Right atrium auricular region (tissue), 2 donors: Measurements from ENCODE around the genes OLFM4 and PRR20A.

GRCh38 chr13:51556580-51557152, 27.6 kb upstream of the WDFY2 start:
- PRO-cap: no peak
- RAMPAGE, long total RNA, 2 experiments: no peak in any of the 2 experiments

DNA sequence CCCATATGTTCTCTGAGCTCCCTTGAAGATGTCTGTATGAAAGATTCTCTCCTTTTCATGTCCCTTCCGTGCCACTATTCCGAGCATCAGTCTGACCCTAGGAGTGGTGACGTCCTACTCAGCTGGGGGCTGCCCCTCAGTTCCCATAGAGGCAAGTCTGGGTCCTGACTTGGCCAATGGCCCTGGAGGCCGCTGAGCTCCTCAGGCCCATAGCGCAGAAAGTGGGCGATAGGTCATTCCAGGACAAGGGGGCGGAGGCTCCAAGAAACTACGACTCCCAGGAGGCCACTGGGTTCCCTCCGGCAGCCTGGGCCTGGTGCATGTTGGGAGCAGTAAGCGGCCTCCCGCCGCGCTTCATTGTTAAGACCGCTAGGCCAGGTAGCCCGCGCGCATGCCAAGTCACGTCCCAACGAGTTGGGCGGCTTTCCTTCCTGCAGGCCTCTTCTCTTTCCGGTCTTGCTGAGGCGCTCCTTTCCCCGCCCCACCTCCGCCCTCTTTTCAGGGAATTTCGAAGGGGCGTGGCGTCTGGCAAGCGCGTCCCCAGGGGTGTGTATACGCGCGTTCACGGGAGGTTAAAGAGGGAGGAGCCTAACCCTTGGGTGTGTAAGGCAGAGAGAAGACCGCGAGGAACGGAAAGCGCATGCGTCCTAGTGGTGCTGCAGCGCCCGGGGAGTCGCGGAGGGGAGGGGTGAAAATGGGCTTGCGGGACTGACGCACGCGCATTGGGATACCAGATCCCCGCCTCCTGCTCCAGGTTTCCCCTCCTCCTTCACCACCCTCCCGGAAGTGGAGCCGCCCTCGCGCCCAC, 474 bp upstream of the WDFY2 start:
- PRO-cap: unidirectional peak, plus-strand start at position 363 of the sequence; bidirectional peak, plus-strand start outside the sequence, minus-strand start at position 675 of the sequence
- RAMPAGE, long total RNA, 2 experiments: no peak in any of the 2 experiments

DNA sequence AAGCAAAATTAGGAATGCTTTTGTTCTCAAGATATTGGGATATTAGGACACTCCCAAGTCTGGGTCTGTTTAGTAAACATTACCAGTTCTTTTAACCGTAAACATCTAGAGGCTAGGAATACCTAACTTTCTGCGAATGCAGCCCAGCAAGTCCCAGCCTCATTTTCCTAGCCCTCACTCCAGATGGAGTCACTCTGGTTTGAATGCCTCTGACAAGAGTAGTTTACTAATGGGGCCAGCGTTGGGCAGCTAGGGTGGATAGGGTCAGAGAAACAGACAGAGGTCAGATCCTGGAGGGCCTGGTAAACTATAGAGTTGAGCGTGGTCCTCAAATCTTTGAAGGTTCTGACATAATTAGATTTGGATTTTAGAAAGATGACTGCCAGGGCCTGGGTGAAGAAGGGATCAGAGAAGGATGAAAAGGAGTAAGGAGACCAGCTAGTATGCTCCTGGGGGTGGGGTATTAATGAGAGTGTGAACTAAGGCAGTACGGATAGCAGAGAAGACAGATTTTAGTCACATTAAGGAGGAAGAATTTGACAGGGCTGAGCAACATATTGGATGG, 53.7 kb downstream of the WDFY2 start:
- PRO-cap: no peak
- RAMPAGE, long total RNA, 2 experiments: no peak in any of the 2 experiments

DNA sequence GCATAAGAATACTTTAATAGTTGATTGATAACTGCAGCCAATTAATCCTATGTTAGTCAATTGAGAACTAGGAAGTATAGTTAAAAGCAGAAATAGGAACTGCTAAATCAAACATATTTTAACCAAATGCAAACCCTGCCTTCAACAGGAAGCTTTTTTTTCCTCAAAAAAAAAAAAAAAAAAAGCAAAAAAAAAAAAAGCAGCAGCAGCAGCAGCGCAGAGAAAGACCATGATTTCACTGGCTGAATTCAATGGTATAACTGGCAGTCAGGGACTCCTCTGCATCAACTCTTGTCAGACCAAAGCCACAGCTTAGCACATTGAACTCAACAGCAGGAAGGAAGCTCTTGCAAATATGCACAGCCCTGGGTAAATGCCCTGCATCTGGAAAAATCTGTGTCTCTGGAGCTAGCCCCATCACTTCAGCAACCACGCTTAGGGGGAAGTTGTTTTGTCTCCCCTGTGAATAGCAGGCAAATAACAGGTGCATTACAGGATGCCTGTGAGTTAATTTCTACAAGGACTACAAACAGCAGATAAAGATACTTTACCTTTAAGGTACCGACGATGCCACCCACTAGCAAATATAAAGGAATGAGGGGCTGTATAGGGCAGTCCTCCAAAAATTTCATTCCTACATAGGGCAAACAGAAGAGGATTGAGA, 17.7 kb upstream of the DHRS12 start:
- PRO-cap: no peak
- RAMPAGE, long total RNA, 2 experiments: no peak in any of the 2 experiments

DNA sequence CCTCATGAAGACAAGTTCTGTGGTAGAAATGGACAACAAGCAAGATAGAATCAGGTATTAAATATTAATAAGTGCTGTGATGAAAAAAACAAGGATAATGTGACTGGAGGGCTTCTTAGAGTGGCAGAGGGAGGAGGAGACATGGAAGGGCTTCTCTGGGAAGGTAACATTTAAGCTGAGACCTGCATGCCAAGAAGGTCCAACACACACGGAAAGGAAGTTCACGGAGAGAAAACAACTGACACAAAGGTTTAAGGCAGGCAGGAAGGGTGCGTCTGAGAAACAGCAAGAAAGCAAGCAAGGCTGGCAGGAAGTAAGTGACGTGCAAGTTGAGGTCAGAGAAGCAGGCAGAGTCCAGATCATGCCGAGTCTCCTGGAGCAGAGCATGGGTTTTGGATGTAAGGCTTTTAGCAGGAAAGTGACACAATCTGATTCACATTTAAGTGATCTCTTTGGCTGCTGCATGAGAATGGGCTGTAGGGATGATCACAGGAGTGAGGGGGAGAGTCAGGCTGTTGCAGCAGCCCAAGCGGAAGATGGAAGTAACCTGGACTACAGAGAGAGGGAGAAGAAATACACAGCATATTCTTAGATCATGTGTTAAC, 60.5 kb downstream of the ATP7B start:
- PRO-cap: unidirectional peak, plus-strand start at position 357 of the sequence
- RAMPAGE, long total RNA, 2 experiments: no peak in any of the 2 experiments

DNA sequence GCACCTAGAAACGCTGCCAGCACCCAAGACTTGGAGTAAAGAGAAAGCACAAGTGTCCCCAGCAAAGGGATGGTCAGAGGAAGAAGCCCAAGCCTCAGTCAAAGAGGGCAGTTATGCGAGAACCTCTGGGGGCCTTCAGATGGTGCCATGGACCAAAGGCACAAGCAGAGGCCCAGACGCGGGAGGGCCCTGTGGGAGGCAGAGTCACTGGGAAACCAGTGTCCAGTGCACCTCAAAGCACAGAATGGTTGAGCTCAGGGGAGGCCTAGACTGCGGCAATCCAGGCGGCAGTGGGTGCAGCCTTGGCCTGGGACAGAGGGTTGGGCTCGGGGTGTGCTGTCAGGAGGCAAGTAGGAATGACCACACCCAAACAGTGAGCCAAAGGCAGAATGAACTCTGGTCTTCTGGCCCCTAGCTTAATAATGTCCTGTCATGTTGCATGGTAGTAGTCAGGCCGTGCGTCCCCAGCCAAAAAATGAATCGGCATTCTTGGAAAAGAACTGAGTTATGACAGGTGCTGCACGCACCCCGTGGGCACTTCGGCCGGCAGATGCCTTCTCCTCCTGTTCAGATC, 56.1 kb downstream of the ATP7B start:
- PRO-cap: no peak
- RAMPAGE, long total RNA, 2 experiments: no peak in any of the 2 experiments

DNA sequence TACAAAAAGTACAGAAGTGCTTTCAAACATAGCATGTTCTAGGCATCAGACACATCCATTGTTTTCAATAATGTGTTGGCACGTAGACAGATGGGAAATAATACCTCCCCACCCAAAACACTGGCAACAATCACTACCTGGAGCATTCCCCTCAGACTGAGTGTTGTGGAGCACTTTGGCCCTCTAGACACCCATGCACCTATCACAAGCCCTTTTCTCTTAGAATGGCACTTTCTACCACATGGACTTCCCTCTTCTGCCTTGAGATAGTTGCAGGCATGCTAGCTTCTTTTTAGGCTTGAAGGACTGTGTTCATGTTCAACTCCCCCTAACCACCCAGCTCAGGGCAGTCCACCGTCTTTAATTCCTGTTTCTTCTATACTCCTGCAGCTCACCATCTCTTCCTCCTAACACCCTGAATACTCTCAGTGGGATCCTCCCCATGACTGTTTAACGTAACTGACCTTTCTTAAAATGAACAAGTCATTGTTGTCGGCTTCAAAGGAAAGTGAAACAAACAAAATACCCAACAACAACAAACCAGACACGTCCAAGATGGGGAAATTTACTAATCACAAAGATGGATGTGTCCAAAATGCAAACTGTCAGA, 43.3 kb downstream of the ATP7B start:
- PRO-cap: bidirectional peak, plus-strand start at position 129 of the sequence, minus-strand start outside the sequence
- RAMPAGE, long total RNA, 2 experiments: no peak in any of the 2 experiments

GRCh38 chr13:51995180-51995872, 15.9 kb downstream of the ATP7B start:
- PRO-cap: no peak
- RAMPAGE, long total RNA, 2 experiments: no peak in any of the 2 experiments

DNA sequence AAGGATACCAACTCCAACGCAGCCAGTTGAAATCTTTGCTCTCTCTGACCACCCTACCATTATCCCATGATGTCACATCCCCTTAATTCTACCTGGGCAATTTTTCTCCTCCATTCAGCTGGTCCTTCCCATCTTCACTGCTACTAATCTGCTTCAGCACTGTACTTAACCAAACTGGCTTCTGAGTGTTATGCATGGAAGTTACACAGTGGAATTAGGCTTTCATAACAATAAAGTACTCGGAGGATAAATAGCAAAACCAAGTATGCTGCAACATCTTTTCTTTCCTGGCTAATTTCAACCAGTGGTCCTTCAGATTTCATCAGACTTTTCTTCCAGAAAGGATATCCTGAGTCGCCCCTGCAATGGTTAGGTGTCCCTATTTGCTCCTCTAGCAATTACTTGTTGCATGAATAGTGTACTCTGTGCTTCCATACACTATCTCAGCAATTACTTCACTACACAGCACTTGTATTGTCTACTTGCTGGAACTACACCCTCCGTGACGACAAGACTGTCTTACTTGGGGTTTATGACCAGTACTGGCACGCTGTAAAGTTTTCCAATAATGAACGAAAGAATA, 34.0 kb upstream of the NEK3 start:
- PRO-cap: no peak
- RAMPAGE, long total RNA, 2 experiments: no peak in any of the 2 experiments

DNA sequence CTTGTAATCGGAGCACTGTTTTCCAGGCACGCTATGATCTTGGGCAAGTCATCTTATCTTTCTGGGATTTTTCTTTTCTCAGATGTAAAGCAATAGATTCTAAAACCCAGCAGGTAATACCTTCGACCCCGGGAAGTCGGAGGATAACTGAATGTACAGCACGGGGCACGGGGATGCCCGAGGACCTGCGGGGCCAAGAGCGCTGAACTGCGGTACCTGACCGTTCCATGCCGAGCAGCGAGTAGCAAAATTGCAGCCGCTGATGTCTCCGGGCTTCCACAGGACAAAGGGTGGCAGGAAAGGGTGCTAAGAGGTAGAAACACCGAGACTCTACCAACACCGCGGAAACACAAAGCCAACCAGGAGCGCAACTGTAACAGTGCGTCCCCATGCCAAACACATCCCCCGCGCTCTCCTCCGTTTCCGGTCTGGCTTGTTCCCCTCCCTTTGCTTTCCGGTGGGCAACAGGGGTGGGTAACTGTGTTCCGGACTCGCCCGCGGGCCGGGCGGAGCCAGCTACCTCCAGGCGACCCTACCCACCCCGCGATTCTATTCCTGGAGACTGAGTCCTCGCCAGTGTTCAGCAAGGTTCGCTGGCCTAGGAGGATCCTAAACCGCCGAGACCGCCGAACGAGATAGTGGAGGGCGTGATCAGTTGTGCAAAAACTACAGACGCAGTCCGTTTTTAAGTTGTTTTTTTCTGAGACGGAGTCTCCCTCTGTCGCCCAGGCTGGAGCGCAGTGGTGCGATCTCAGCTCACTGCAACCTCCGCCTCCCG, 34.8 kb upstream of the NEK3 start:
- PRO-cap: bidirectional peak, plus-strand start at position 483 of the sequence, minus-strand start at position 415 of the sequence
- RAMPAGE, long total RNA, 2 experiments: start-site peak on the minus strand in 2 of 2 experiments, centred at positions 373 to 388 of the sequence, 67 to 253 reads per replicate

DNA sequence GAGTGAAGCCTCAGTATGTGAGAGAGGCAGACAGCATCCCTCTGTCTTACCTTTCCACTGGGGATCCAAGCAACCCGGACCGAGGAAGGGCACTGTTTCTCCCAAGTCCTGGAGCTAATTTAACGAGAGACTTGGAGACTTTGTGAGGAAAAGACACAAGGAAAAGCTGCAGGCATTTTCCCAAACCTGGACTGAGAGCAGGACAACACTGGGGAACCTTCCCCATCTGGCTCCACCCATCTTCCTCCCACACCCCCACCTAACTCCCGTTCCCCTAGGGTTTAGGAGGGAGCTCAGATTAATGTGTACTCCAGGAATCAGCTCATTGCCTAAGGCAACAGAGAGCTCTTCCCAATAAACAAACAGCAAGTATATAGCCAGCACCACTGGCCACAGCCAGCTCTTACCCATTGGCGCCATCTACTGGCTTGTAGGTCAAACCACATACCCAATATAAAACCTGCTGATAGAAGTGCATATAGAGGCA, 76.6 kb upstream of the NEK3 start:
- PRO-cap: no peak
- RAMPAGE, long total RNA, 2 experiments: start-site peak on the minus strand in 2 of 2 experiments, centred at positions 271 to 272 of the sequence, 47 to 73 reads per replicate

DNA sequence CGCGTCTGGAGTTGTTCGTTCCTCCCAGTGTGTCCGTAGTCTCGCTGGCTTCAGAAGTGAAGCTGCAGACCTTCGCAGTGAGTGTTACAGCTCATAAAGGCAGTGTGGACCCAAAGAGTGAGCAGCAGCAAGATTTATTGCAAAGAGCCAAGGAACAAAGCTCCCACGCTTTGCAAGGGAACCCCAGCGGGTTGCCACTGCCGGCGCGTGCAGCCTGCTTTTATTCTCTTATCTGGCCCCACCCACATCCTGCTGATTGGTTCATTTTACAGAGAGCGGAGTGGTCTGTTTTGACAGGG, 1.4 kb upstream of the THSD1 start:
- PRO-cap: no peak
- RAMPAGE, long total RNA, 2 experiments: no peak in any of the 2 experiments

- PRO-cap: bidirectional peak, plus-strand start at chr13:52652399, minus-strand start at chr13:52652300
- RAMPAGE, long total RNA, 2 experiments: no peak in any of the 2 experiments
Measured at GRCh38 chr13:52652170-52652513, 494 bp upstream of the SUGT1 start.

- PRO-cap: no peak
- RAMPAGE, long total RNA, 2 experiments: no peak in any of the 2 experiments
Measured at GRCh38 chr13:53028419-53029250, at the start of gene OLFM4. Gene OLFM4, plus strand, starts transcription at chr13:53028813.

DNA sequence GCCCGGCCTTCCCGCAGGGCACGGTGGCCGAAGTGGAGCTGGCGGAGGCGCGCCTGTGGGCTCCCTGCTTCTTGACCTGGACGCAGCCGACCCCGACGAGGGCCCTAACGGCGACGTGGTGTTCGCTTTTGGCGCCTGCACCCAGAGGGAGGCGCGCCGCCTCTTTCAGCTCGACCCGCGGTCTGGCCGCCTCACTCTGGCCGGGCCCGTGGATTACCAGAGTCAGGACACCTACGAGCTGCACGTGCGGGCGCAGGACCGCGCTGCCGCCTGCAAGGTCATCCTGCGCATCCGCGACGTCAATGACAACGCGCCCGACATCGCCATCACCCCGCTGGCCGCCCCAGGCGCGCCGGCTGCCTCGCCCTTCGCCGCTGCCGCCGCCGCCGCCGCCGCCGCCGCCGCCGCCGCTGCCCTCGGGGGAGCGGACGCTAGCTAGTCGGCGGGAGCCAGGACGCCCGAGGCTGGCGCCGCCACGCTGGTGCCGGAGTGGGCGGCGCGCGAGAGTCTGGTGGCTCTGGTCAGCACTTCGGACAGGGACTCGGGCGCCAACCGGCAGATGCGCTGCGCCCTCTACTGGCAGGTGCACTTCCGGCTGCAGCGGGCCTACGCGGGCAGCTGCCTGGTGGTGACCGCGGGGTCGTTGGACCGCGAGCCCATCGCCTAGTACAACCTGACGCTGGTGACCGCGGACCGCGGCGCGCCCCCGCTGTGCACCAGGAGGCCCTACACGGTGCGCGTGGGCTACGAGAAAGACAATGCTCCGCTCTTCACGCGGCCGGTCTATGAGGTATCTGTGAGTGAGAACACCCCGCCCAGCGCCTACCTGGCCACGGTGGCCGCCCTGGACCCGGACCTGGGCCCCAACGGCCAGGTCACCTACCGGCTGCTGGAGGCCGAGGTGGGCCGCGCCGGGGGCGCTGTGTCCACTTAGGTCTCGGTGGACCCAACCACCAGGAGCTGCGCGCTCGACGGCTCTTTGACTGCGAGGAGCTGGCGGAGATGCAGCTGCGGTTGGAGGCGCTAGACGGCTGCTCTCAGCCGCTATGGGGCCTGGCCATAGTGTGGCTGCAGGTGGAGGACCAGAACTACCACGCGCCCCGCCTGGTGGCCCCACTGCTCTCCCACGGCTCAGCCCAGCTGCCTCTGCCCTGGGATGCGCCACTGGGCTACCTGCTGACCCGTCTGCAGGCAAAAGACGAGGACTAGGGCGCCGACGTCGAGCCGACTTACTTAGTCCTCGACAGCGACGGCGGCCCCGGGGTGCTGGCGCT, 172.5 kb downstream of the OLFM4 start:
- PRO-cap: no peak
- RAMPAGE, long total RNA, 2 experiments: no peak in any of the 2 experiments

GRCh38 chr13:55293460-55293659, 1847.4 kb upstream of the PRR20A start:
- PRO-cap: no peak
- RAMPAGE, long total RNA, 2 experiments: no peak in any of the 2 experiments

DNA sequence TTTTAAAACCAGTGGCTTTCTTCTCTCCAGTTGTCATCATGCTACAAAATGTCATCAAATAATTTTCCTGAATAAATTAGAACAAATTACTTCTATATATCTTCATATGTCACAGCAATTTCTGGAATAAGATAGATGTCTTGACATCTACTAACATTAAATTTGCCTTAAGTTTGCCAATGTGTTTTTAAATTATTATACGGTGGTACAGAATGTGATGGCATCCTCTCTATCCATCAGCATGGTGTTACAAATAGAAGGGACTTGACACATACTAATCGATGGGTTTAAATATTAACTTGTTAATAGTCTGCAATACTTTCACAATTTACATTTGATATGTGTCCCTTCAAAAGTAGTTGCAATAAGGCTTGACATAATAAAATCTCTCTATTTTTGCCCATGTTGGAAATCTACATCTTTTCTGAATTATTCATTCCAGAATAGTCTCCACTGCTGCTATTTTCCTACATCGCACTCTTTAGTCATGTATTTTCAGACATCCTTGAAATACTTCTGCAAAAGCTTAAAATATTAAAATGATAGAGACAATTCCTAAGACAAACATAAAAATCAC, 65.1 kb upstream of the PRR20A start:
- PRO-cap: no peak
- RAMPAGE, long total RNA, 2 experiments: no peak in any of the 2 experiments

DNA sequence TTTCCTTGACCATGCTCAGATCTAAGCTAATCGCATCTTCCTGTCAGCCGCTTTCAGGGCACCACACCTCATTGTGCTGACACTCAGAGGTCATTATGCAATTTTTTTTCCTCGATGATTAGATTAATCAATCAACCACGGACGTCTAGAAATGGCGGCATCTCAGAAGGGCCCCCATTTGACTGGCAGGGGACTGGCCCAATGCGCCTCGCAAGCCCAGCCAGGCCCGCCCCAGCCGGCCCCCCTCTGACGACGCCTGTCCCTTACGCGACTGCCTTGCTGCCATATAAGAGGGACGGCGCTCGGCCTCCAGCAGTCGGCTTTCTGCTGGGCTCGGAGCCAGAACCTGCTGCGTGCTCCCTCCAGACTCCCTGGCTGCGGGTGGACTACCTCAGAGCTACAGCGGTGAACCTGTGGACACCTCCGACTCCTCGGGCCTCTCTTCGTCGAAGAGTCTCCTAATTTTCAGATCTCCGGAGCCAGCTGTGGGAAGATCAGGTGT, at the start of gene PRR20A:
PRR20A (plus strand) TSS at position 285 of the 502 bp plus-strand sequence.
- PRO-cap: no peak
- RAMPAGE, long total RNA, 2 experiments: no peak in any of the 2 experiments

- PRO-cap: bidirectional peak, plus-strand start at chr13:57633703, minus-strand start at chr13:57633557
- RAMPAGE, long total RNA, 2 experiments: no peak in any of the 2 experiments
Measured at GRCh38 chr13:57633233-57633881, 1.8 kb downstream of the PCDH17 start.

GRCh38 chr13:59666367-59667027, 497.2 kb downstream of the DIAPH3 start:
- PRO-cap: unidirectional peak, minus-strand start at chr13:59666629
- RAMPAGE, long total RNA, 2 experiments: no peak in any of the 2 experiments